Occipital lobe (tissue), 2 donors: ENCODE measurements around a stretch of chr6.

DNA sequence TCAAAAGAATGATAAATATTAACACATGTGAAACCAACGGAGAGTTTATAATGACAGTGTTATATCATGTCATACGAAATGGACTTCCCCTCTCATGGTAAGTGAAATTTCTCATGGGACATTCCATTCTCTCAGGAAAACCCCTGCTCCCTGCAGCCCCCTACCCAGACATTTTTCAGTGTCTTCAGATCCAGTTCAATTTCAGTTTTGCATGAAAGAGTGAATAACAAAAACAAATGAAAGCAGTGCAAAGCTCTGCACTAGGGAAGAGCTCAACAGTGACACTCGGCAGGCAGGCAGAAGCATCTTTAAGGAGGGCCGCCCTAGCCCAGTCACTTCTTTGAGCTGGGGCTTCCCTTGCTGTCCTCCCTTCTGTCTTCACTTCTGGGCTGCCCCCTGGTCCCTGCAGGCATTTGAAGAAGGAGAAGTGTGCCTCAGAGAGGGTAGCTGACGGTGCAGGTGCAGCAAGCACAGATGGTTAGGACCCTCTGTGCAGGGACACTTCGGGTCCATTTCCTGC lies 5.6 kb upstream of the DUSP22 start:
- RAMPAGE, long total RNA = no peak

DNA sequence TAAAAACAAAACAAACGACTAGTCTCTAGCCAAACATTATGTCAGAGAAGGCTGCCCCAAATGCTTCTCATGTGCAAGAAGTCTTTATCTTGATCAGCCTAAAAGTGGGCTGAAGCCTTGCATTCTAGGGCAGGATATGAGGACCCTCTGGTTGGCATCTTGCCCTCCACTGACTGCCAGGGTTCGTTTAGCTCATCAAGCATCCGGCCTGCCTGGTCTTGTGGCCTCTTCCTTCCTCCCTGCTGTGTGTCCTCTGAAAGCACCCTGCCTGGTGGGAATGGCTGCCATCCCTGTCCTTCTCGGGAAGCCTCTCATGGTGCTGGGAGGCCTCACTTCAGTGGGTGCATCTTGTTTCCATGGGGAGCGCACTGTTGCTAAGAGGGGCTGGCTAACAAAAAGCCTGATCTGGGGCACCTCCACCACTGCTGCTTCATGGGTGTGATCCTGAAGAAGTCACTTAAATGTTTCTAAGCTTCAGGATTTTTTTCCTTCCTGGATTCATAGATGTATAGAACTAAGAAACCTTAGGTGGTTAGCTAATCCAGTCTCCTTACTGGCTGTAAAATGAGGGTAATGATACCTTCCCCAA lies 4.5 kb downstream of the DUSP22 start:
- RAMPAGE, long total RNA = no peak

DNA sequence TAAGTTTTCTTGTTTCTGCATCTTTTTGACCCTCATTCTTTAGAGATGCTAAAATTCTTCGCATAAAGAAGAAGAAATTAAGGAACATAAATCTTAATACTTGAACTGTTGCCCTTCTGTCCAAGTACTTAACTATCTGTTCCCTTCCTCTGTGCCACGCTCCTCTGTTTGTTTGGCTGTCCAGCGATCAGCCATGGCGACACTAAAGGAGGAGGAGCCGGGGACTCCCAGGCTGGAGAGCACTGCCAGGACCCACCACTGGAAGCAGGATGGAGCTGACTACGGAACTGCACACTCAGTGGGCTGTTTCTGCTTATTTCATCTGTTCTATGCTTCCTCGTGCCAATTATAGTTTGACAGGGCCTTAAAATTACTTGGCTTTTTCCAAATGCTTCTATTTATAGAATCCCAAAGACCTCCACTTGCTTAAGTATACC lies 17.0 kb downstream of the IRF4 start:
- RAMPAGE, long total RNA = no peak

DNA sequence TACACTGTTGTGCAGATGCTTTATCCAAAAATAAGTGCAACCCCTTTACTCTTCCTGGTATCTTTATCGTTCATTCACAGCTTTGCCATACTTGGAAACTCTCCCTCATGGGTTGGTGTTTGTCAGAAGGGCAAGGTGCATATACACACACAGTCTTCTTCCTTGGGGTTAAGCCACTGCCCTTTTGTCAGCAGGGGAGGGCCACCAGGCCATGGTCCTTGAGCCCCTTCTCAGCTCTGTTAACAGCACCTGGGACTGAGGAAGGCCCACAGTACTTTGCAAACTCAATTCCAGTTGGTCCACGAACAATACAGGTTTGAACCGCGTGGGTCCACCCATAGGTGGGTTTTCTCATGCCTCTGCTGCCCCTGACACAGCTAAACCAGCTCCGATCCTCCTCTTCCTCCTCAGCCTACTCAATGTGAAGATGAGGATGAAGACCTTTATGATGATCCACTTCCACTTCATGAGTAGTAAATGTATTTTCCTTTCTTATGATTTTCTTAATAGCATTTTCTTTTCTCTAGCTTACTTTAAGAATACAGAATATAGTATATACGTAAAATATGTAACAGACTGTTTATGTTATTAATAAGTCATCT lies 120.5 kb downstream of the IRF4 start:
- RAMPAGE, long total RNA = no peak

DNA sequence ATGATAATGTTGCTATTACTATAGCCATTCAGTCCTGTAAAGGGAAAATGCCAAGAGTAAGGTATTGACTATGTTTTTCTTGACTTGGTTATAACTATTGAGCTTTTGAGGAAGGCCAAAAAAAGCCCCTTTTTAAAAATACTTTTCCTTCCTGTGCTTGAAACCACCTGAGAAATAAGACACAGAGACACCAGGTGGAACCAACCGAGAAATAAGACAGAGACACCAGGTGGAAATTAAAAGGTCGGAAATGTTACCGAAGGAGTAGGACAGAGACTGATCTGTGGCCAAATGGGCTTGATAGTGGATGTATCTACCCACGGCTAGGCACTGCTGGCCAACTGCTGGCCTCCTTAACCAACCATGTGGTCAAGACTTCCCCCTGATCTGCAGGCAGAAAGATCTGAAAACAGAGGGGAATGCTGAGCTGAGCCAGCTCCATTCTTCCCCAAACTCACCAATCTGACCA lies 121.5 kb upstream of the EXOC2 start:
- RAMPAGE, long total RNA = no peak

GRCh38 chr6:900639-901435 lies 207.9 kb upstream of the EXOC2 start:
- RAMPAGE, long total RNA = no peak

- RAMPAGE, long total RNA = no peak
Observed at GRCh38 chr6:1070085-1070554, 241.8 kb upstream of the FOXQ1 start.

- RAMPAGE, long total RNA = no peak
Observed at GRCh38 chr6:1316052-1317001, 4.4 kb downstream of the FOXQ1 start.

- RAMPAGE, long total RNA = no peak
Observed at GRCh38 chr6:1391378-1392002, 2.1 kb downstream of the FOXF2 start.

DNA sequence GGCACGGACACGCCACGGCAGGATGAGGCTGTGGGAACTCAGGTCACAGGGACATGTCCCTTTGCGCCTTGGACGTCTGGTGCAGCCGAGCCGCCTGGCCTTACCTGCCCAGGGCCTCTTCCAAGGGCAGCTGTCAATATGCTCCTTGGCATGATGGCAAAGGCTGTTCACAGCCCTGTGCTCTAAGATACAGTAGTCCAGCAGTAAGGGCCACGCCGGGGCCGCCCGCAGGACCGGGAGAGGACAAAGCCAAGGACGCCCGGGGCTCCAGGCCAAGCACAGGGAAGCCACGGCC lies 12.9 kb downstream of the FOXF2 start:
- RAMPAGE, long total RNA = no peak

DNA sequence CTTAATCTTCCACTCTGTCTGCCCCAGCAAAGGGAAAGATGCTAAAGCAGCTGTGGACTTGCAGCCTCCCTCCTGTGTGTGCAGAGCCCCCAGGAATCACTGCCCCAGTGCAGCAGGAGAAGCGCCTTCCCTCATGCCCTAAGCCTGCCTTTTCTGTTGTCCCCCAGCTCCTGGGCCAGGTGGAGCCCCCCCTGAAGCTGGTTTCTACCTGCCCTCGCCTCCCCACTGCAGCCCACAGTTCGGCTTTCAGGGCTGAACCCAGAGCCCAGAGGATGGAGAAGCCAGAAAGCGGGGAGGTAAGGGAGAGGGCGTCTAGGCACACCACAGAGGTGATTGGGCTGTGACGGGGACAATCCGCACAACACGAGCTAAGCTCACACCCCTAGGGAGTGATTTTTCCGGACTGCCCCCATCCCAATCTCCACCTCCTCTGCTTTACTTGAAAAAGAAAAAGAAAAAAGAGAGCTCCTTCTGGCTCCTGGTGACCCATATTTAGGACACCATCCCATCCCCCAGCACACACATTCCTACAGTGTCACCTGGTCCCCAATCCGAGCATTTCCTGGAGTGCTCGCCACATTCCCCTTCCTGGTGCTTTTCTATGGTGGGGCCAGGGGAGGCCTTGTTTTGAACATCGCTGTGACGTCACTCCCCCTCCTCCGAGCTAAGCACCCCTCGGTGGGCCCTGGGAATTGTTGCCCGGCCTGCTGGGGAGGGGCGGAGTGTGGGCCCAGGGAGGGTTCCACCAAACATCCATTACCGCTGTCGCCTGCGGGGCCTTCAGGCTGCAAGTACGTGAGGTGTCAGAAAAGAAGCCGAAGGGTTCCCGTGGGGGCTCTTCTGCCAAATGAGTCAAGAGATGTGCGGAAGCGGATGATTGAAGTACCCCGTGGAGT lies 3.1 kb upstream of the FOXC1 start:
- RAMPAGE, long total RNA = no peak

DNA sequence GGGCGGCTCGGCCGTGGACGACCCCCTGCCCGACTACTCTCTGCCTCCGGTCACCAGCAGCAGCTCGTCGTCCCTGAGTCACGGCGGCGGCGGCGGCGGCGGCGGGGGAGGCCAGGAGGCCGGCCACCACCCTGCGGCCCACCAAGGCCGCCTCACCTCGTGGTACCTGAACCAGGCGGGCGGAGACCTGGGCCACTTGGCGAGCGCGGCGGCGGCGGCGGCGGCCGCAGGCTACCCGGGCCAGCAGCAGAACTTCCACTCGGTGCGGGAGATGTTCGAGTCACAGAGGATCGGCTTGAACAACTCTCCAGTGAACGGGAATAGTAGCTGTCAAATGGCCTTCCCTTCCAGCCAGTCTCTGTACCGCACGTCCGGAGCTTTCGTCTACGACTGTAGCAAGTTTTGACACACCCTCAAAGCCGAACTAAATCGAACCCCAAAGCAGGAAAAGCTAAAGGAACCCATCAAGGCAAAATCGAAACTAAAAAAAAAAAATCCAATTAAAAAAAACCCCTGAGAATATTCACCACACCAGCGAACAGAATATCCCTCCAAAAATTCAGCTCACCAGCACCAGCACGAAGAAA lies 2.1 kb downstream of the FOXC1 start:
- RAMPAGE, long total RNA = no peak

- RAMPAGE, long total RNA = no peak
Observed at GRCh38 chr6:1622346-1622893, 12.7 kb downstream of the FOXC1 start.

DNA sequence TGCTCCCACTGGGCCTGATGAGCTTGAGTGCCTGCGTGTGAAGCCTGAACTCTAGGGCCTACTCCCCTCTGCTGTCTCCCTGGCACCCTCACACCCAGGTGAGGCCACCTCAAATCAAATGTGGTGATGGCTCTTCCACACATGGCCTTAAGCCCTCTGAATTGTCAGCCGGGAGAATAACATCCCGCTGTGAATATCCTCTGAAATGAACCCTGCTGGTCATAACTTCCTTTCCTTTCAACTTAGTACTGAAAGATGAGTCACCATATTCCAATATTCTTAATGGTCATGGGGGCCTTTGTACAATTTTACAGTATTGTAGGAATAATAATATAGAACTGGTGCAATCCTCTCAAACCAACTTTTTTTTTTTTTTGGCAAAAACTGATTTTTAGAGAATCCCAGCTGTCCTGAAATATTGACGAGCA lies 171.8 kb downstream of the FOXC1 start:
- RAMPAGE, long total RNA = no peak

- RAMPAGE, long total RNA = no peak
Observed at GRCh38 chr6:1922615-1923515, 313.1 kb downstream of the FOXC1 start.

DNA sequence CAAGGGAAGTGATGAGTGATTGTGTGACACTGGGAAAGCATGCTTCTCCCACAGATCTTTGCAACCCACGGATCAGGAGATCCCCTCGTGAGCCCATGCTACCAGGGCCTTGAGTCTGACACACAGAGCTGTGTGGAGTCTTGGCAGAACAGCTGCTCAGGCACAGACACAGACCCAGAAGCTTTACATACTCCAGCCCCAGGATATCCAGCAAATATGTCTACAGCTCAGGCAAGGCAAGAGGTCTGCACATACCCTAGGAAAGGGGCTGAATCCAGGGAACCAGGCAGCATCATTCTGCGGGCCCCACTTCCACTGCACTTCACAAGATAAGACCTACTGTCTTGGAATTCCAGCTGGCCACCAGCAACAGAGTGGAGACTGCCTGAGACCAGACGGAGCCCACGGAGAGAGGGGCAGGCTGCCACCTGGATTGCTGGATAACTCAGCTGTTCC lies 267.7 kb downstream of the GMDS start:
- RAMPAGE, long total RNA = no peak

DNA sequence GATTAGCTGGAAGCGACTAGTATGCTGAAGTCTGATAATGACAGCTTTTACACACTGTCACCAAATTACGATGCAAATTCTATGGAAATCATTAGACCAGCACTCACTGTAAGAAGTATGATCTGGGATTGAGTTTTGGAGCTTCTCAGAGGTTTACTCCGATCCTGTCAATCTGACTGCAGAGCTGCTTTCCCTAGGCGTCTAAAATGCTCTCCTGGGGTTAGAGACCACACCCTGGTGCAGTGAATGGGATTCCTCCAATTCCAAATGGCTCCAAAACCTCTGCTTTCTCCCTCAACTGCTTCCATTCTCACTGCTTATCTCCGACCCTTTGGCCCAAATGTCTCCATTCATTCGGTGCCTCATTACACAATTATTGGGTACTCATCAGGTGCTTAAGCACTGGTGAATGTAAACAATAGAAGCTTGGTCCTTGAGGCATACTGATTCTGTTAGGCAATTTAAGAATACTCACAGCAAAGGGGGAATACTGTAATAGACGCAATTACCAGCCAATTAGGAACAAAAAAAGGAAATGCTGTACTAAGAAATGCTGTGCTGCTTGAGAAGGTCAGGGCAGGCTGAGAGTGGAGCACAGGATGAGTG lies 23.2 kb downstream of the GMDS start:
- RAMPAGE, long total RNA = no peak

- RAMPAGE, long total RNA = no peak
Observed at GRCh38 chr6:2766643-2766786, 1.3 kb downstream of the WRNIP1 start.

- RAMPAGE, long total RNA = no peak
Observed at GRCh38 chr6:2873127-2873397, 30.0 kb downstream of the SERPINB9 start.

GRCh38 chr6:2963027-2963654 lies 8.2 kb downstream of the SERPINB6 start:
- RAMPAGE, long total RNA = no peak